Parietal lobe (tissue), 2 donors: ENCODE results near the genes BARHL1 and CEL.

DNA sequence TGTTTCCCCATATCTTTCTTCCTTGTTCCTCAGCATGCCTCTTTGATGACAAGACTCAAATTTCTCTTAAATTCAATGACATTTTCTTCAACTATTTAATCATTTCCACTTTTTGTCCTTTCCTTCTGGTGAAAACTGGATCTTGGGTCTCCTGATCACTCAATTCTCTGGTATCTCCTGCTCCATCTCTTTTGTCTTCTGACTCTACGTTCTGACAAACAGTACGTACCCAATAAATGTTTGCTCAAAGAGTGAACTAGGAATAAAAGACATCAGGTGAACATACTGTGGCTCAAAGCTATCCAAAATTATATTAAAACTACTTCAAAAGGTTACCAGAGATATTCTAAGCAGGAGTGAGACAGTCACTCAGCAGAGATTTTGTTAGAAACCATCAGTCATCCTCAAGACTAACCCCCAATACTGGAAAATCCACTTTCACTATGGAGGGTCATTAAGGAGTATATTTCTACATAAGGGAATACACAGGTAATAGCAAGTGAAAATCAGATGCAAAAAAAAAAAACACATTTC lies 72.1 kb downstream of the SETX start:
- RAMPAGE, long total RNA, result no peak

GRCh38 chr9:132316686-132318059 lies 37.6 kb downstream of the SETX start:
- RAMPAGE, long total RNA, result no peak

- RAMPAGE, long total RNA, result no peak
Measured at GRCh38 chr9:132474164-132474777, 64.3 kb downstream of the CFAP77 start.

GRCh38 chr9:132582338-132582766 lies at the start of gene BARHL1:
Gene BARHL1, plus strand, starts transcription at chr9:132582606.
- RAMPAGE, long total RNA, result no peak

DNA sequence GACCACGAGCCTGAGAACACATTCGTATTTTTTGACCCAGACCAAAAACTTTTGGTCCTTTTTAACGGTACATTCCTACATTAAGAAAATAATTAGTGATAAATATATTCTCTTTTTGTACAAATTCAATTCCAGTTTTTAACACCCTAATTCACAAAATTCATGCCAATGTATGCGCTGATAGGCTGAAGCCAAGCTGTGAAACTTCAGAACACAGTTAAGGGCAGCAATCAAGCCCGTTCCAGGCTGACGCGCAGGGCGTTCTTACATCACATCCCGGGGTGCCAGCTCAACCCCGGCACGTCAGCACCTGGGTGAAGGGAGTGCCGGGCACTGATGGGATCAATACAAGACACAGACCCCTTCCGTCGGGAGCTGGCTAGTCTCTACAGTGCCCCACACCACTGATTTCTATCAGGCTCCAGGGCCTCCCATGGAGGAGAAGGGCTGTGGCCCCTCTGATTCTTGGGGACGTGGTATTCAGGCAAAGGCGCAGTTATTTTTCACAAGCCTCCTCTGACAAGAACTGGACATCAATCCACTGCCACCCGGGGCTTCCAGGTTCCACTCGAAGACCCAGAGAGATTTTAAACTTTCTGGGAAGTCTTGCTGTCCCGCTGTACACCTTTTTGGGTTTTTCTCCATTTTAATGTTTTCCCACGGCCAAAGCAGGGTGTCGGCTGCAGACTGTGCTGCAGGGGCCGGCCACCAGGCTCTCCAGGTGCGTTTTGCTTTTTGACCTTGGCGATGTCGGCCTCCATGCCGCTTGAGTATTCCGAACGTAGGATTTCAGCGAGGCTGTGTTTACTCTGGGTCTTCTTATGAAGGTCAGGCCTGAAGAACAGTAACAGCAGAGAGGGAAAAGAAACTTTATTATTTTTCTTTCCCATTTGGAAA lies 12.1 kb downstream of the BARHL1 start:
- RAMPAGE, long total RNA, result no peak

GRCh38 chr9:132769947-132770862 lies 99.9 kb downstream of the GTF3C4 start:
- RAMPAGE, long total RNA, result no peak

- RAMPAGE, long total RNA, result no peak
Measured at GRCh38 chr9:132977694-132978424, 635 bp upstream of the GFI1B start.

DNA sequence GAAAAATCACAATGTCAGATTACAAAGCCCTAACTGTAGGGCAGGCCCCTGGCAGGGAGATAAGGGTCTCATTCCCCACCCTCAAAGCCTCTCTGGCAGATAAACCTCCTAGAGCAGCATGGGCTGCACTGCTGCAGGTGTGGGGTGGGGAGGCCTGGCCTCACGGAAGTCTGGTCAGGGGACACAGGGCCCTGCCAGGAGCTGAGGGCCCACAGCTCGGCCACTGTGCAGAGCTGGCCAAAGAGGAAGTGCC lies 25.8 kb downstream of the GFI1B start:
- RAMPAGE, long total RNA, result no peak

GRCh38 chr9:133055708-133056247 lies 6.0 kb upstream of the CEL start:
- RAMPAGE, long total RNA, result no peak

DNA sequence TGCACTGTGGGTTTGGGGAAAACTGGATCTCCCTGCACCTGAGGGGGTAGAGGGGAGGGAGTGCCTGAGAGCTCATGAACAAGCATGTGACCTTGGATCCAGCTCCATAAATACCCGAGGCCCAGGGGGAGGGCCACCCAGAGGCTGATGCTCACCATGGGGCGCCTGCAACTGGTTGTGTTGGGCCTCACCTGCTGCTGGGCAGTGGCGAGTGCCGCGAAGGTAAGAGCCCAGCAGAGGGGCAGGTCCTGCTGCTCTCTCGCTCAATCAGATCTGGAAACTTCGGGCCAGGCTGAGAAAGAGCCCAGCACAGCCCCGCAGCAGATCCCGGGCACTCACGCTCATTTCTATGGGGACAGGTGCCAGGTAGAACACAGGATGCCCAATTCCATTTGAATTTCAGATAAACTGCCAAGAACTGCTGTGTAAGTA lies at the start of gene CEL:
Gene CEL (plus strand): TSS at position 135 of the 432 bp plus-strand sequence.
- RAMPAGE, long total RNA, result no peak

DNA sequence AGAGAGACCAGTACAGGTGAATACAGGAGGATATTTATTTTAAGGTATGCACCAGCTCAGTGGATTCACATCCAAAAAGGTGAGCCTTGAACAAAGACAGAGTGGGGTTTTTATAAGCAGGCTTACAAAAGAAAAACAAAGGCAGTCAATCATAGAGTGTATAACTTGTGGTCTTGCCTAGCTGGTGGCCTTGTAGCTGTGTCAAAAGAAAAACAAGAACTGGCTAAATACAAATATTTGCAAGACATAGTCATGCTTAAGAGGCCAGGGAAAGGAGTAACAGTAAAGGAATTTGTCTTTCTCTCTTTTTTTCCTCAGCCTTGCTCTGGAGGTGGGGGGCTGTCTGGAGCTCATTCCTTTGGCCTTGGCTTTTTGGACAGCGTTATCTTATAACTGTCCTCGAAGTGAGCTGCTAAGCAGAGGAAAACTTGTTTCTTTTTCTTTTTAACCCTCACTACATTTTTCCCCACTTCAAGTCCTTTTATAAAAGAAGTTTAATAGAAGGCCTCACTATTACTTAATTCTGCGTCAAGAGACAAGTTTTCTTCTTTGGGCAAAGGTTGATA lies 14.1 kb downstream of the CEL start:
- RAMPAGE, long total RNA, result no peak

DNA sequence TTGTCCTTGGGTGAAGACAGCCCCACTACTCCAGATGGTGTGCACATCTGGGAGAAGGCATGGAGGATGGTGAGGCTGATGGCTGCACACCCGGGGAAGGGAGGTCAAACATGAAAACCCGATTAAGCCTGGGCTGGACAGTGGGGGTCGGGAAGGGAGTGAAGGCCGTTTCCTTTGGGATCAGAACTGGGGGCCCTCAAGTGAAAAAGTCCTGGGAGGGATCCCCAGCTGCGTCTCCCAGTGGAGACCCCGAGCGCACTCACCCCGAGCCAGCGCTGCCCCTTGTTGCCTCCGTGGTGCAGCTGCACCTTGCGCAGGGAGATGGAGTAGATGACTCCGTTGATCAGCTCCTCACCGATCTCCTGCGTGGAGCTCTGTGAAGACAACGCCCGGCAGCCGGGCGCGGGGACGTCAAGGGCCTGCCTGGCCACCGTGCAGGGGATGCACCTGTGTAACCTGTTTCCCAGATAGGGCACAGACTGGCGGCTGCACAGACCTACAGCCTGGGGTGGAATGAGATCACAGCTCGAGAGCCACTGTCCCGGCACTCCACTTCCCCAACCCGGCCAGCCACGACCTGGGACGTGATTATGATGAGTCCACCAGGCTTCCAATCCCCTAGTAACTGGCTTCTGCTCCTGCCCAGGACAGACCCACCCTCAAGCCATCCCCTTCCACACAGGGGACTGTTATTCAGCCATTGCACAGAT lies 9.1 kb downstream of the RALGDS start:
- RAMPAGE, long total RNA, result no peak

DNA sequence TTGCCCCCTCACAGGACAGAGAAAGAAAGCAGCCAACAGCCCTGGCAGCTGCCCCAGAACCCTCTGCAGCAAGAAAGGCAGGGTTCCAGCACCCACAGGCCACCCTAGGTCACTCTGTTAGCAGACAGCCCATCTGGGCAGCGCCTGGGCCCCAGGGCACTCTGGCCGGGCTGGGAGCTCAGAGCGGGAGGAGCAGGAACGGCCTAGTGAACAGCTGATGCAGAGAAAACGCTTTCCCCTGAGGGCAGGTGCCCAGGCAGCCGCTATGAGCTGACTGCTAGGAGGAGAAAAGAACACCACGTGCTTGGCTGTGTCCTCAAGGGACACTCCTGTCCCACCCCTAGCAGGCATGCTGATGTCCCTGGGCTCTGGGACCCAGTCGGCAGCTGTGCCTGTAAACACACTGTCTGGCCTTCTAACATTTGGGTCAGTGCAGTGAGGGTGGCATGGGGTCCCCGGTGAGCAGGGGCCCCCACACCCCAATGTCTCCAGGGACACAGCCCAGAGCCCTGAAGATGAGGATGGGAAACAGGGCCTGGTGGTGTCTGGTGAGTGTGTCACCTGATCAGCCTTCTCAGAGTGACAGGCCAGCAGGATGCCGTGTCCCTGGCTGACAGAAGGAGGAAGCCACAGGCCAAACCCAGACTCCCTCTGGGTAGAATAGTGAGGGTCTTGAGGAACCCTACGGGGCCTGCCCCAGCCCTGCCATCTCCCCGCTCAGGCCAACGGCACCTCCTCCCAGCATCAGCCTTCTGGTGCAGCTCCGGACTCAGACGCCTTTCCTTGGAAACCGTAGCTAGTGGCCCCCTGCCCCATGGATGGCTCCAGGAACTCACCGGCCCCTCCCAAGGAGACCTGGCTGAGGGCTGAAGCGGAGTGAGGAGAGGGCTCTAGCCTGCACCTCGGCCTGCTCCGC lies 6.3 kb downstream of the RALGDS start:
- RAMPAGE, long total RNA, result no peak

GRCh38 chr9:133115402-133116386 lies 5.3 kb downstream of the RALGDS start:
- RAMPAGE, long total RNA, result no peak

GRCh38 chr9:133119705-133119869 lies 1.5 kb downstream of the RALGDS start:
- RAMPAGE, long total RNA, result no peak

DNA sequence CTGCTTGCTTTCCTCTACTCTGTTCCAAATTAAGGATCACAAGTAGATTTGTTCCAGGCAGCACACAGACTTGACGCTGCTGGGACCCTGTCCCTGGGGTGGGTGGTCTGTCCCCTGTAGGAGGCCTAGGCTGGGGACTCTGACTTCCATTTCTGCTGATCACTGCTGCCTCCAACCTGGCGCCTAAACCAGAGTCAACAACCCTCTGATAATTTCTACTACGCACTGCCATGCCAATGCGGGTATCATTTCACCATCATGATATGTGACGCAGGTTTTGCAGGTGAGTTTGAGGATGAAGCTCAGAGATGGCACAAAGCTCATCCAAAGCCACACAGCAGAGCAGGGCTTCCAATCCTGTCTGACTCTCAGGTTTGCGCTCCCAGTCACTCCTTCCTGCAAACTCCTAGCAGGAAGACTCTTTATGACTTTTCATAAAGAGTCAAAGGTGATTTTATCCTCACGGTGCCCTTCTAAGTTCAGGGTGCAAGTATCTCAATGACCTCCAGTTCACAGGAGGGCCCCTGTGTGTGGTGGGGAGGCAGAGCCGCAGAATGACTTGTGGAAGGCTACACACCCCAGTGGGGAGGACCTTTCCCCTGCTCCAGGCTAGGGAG lies 13.6 kb upstream of the RALGDS start:
- RAMPAGE, long total RNA, result no peak

DNA sequence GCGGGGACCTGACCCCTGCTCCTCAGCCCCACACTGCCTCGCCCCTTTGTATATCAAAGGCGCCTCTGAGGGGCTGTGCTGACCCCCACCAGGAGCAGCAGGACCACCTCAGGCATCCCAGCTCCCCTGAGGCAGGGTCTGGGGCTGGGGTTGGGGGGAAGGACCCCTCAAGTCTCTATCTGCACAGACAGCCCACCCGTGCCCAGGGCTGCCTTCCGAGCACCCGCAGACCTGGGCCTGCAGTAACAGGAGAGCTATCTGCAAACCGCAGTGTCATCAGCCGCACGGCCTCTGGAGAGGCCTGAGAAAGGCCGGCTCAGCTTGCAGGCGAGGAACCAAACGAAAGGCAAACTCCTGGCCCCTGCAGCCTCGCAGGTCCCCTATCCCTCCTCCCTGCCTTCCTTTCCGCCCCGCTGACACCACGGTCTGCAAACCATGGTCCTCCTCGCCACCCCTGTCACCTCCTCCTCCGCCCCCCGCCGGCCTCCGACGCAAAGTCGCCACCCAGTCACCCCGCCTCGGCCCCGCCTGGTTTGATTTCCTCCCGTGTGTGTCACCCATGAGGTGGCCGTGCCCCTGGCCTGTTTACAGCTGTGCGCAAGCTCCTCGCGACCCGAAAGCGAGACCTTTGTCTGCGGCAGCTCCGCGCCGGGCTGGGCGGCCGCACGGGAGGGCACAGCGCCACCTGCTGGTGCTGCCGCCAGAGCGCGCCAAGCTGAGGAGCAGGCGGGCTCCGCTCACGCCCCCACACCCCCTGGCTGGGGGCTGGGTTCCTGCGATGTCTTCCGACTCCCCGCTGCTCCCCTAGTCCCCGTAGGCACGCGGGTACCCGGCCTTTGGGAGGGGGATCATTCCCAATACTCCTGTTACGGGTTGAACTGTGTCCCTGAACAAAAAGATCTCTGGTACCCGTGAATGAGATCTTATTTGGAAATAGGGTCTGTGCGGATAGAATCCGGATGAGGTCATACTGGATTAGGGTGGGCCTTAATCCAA lies 19.5 kb downstream of the GBGT1 start:
- RAMPAGE, long total RNA, result no peak

DNA sequence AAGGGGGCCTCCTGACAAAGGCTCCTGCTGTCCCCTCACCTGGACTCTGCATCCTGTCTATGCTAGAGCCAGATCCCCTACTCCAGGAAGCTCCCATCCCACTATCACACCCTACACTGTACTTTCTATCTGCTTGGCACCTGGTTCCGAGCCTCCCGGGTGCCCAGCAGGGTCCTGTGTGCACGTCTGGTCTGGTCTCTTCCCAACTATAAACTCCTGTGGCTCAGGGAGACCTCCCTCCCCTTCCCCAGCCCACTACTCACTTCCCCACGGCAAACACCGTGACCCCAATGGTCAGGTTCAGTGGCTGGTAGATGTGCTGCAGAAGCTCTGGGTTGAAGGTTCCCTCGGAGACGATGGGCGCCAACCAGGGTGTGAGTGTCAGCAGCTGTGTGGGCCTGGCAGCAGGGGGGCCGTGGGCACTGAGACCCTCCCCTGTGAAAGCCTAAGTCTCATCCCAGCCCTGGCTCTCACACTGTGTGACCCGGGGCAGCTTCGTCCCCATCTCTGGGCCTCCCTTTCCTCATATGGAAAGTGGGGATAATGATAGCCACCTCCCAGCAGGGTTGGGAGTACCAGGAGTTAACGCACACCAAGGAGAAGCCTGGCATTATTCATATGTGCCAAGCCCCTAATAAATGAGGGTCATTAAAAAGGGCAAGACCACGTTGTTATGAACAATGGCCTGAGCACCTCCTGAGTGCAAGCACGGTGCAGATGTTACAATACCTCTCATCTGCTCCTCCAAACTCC lies 8.6 kb downstream of the GBGT1 start:
- RAMPAGE, long total RNA, result no peak

DNA sequence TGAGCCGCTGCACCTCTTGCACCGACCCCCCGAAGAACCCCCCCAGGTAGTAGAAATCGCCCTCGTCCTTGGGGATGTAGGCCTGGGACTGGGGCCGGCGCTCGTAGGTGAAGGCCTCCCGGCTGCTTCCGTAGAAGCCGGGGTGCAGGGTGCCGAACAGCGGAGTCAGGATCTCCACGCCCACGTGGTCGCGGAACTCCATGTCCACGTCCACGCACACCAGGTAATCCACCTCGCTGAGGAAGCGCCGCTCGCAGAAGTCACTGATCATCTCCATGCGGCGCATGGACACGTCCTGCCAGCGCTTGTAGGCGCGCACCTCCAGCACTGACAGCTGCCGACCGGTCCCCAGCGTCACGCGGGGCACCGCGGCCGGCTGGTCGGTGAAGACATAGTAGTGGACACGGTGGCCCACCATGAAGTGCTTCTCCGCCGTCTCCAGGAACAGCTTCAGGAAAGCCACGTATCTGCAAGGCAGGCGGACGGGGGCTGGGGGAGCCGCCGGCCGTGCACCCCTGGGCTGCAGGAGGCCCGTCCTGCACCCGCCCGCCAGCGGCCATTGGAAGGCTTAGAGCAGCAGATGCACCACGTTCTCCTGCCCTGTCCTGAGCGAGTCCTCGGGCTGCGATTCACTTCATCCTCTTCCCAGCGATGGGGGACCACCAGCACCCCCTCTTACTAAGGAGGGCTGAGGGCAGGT lies 47.0 kb upstream of the OBP2B start:
- RAMPAGE, long total RNA, result no peak

GRCh38 chr9:133275131-133275378 lies 60.9 kb downstream of the SURF6 start:
- RAMPAGE, long total RNA, result no peak